Skeletal muscle tissue (tissue), 7 donors: ENCODE measurements around a stretch of chr10.

GRCh38 chr10:110420759-110421106 is 77.0 kb upstream of the DUSP5 start:
- PRO-cap, 3 experiments = no peak in any of the 3 experiments
- RAMPAGE, long total RNA = no peak

- PRO-cap, 3 experiments = no peak in any of the 3 experiments
- RAMPAGE, long total RNA = no peak
- RRBS, 2 experiments = no CpG with 5 or more reads among the region's 3 CpGs
Observed at GRCh38 chr10:110506635-110506945, 8.9 kb downstream of the DUSP5 start.

- PRO-cap, 3 experiments = no peak in any of the 3 experiments
- RAMPAGE, long total RNA = no peak
- RRBS, 2 experiments = no CpG with 5 or more reads among the region's 6 CpGs
Observed at GRCh38 chr10:110724750-110725309, 80.7 kb downstream of the RBM20 start.

GRCh38 chr10:110840835-110841202 is 30.9 kb upstream of the PDCD4 start:
- PRO-cap, 3 experiments = no peak in any of the 3 experiments
- RAMPAGE, long total RNA = no peak
- RRBS, 2 experiments = no CpG with 5 or more reads among the region's 1 CpG

DNA sequence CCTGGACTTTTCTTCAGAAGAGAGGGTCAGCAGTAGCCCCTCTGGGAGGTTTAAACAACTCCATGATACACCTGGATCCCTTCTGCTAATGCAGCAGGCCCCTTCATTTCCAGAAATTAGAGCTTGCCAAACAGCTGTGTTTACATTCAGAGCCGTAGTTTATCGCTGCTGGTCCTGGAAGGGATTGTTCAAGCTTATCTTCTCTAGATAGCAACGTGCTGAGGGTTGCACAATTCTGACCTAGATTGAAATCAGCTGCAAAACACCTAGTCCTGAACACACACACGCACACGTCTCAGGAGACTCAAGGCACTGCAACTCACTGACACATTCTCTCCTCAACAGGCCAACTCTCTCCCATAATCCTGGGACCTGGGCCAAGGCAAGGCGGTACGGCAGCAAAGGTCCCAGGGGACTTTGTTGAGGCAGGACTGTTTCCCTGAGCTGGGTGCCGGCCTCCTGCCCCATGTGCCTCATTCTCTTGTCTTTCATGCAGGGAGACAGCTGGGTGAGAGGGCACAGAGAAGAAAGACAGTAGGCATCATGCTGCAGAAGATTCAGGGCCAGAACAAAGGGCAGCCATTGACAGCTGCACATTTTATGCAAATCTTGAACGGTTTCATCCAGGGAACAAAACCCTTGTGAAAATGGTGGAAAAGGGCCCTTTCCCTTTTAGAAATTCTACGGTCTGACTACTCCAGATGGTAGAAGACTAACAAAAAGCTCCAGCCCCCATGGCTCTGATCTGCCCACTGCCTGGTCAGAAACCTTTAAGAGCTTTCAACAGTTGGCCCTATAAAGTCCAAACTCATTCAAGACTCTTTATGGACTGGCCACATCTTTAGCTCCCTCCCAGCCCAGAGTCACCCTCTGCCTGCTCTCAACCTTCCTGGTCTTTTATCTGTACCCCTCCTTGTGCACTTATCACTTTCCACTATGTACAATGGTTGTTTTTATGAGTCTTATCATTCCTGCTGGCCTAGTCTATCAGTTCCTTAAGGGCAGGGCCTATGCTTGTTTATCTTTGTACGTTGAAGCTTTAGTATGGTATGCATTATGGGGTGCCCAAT is 13.9 kb upstream of the PDCD4 start:
- PRO-cap, 3 experiments = no peak in any of the 3 experiments
- RAMPAGE, long total RNA = no peak
- RRBS, 2 experiments = no CpG with 5 or more reads among the region's 11 CpGs

GRCh38 chr10:110870555-110871326 is 987 bp upstream of the PDCD4 start:
- PRO-cap, 3 experiments = peak in 1 of 3 experiments; most common plus-strand start chr10:110870991 (in 1)
- RAMPAGE, long total RNA = no peak
- RRBS, 2 experiments = no CpG with 5 or more reads among the region's 15 CpGs

- PRO-cap, 3 experiments = no peak in any of the 3 experiments
- RAMPAGE, long total RNA = no peak
- RRBS, 2 experiments = 2 to 3% methylated on average over 25 of the region's 30 CpGs
Observed at GRCh38 chr10:110872501-110872733, 689 bp downstream of the PDCD4 start.

GRCh38 chr10:110897727-110898694 is 21.0 kb downstream of the BBIP1 start:
- PRO-cap, 3 experiments = no peak in any of the 3 experiments
- RAMPAGE, long total RNA = no peak
- RRBS, 2 experiments = no CpG with 5 or more reads among the region's 6 CpGs

DNA sequence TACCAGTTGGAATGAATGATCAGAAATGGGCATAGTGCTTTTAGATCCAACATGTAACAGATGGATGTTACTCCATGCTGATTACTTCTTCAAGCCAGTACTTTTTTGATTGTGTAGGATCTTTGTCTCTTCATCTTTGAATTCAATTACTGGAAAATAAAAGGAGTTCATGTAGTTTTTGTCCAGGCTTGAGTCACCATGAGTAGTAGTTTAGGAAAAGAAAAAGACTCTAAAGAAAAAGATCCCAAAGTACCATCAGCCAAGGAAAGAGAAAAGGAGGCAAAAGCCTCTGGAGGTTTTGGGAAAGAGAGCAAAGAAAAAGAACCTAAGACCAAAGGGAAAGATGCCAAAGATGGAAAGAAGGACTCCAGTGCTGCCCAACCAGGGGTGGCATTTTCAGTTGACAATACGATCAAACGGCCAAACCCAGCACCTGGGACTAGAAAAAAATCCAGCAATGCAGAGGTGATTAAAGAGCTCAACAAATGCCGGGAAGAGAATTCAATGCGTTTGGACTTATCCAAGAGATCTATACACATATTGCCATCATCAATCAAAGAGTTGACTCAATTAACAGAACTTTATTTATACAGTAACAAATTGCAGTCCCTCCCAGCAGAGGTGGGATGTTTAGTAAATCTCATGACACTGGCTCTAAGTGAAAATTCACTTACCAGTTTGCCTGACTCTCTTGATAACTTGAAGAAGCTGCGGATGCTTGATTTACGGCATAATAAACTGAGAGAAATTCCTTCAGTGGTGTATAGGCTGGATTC is 44.9 kb downstream of the SHOC2 start:
- PRO-cap, 3 experiments = no peak in any of the 3 experiments
- RAMPAGE, long total RNA = no peak
- RRBS, 2 experiments = no CpG with 5 or more reads among the region's 6 CpGs

DNA sequence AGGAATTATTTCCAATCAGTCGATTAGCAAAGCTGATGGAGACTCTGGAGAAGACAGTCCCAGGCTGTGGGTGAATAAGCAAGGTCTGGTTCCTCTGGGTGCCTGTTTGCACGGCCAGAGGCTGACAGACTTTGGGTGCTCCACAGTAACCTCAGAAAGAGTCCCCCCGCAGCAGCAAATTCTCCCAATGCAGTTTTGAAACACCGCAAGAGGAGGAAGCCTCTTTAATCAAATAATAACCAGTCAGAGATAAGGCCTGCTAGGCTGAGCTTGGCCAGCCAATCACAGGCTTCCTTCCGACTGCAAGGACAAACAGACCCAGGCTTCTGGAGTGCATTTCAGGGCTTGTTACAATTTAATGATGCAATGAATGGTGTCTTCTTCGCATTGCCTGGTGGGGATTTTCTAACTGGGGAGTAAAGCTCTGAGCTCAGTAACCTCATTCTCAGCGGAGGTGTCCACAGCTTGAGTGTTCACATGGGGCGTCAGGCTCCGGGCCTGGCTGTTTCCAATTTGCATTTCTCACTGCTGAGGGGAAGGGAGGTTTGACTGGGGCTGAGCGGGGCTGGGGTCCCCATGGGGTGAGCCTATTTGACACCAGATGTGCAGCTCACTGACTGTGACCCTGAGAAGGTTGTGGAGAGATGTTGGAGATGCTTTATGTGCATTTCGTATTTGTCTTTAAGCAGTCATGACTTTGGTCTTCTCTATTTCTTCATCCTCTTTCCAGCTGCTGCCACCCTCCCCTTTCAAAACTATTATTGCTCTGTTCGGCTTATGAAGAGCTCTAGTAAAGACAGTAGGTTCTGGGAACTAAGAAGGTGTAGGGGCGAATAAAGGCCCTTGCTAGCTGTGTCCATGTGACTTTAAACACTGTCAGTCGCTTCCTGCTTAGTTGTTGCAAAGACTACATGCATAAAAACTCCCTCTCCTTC is 31.9 kb upstream of the GPAM start:
- PRO-cap, 3 experiments = no peak in any of the 3 experiments
- RAMPAGE, long total RNA = start-site peak on the minus strand centred at position 187 of the sequence, 42 bp wide, 29 and 55 reads in 2 replicates
- RRBS, 2 experiments = no CpG with 5 or more reads among the region's 14 CpGs

- PRO-cap, 3 experiments = no peak in any of the 3 experiments
- RAMPAGE, long total RNA = no peak
- RRBS, 2 experiments = no CpG with 5 or more reads among the region's 7 CpGs
Observed at GRCh38 chr10:112296979-112297548, 13.9 kb downstream of the TECTB start.

GRCh38 chr10:112392927-112393140 is 18.9 kb downstream of the ACSL5 start:
- PRO-cap, 3 experiments = no peak in any of the 3 experiments
- RAMPAGE, long total RNA = no peak
- RRBS, 2 experiments = no CpG with 5 or more reads among the region's 1 CpG

GRCh38 chr10:112394416-112394998 is 20.6 kb downstream of the ACSL5 start:
- PRO-cap, 3 experiments = no peak in any of the 3 experiments
- RAMPAGE, long total RNA = no peak
- RRBS, 2 experiments = no CpG with 5 or more reads among the region's 8 CpGs

DNA sequence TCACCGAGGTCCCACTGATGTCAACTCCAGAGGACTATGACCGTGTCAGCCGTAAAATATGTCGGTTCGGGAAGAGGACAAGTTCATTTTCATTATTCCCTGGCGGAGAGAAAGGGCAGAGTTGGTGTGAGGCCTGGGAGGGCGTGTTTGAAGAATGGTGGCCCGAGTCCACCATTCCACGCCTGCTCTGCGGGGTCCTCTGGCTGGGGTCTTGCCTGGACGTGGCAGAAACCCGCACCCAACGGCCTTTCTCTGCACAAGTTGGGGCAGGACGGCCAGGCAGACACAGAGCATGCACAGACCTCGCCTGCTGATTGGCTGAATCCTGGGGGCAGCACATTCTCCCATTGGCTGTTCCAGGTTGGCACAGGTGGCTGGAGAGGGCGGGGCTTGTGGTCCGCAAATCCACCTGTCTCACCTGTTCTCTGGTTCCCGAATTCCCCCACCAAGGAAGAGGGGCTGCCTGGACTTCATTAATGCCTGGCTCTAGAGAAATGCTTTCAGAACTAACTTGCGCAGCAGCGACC is 105.0 kb upstream of the TCF7L2 start:
- PRO-cap, 3 experiments = no peak in any of the 3 experiments
- RAMPAGE, long total RNA = no peak
- RRBS, 2 experiments = no CpG with 5 or more reads among the region's 20 CpGs

GRCh38 chr10:113035731-113036147 is 85.7 kb downstream of the TCF7L2 start:
- PRO-cap, 3 experiments = no peak in any of the 3 experiments
- RAMPAGE, long total RNA = no peak
- RRBS, 2 experiments = no CpG with 5 or more reads among the region's 5 CpGs

- PRO-cap, 3 experiments = no peak in any of the 3 experiments
- RAMPAGE, long total RNA = no peak
- RRBS, 2 experiments = no CpG with 5 or more reads among the region's 10 CpGs
Observed at GRCh38 chr10:113053606-113054385, 103.7 kb downstream of the TCF7L2 start.

DNA sequence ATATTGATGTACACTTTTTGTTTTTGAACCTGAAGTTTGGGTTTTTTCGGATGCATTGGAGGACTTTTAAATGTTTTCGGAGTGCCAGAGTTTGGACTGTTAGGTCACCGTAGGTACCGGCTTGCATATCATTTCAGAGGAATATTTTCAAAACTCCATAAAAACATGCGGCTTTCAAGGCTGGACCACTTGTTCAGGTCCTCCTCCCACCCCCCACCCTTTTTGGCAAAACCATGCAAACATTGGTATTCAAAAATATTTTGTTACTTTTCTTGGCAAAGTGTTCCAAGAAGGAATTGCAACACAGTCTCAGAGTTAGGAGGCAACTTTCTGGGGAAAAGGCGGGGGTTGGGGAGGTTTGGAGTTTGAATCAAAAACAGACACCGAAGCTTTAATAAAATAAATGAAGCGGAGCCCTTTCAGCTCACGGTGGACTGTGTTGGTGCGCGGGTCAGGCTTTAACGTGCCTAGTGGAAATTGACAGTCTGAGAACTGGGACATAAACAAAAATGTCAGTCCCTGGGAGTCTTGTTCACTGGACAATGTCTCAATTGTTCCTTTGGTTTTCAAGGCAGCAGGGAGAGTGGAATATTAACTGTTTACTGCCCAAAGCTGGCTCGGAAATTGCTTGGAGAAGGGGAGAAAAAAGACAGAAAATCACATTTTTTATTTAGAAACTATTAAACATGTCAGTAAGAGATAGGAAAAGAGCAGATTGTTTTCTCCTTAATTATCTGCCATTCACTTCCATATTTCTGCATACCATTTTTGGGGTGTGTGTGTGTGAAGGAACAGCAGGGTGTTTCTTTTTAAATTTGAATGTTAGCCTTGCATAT is 109.3 kb downstream of the TCF7L2 start:
- PRO-cap, 3 experiments = peak in 1 of 3 experiments; most common plus-strand start position 402 of the sequence (in 1)
- RAMPAGE, long total RNA = no peak
- RRBS, 2 experiments = no CpG with 5 or more reads among the region's 13 CpGs

DNA sequence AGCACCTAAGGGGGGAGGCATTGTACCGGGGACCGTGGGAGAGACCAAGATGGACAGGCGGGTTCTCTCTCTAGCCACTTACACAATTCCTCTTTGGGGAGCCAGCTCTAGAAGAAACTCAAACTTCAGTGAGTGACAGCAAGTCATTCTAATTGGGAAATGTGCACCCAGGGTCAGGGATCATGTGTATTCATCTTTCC is 73.1 kb upstream of the HABP2 start:
- PRO-cap, 3 experiments = no peak in any of the 3 experiments
- RAMPAGE, long total RNA = no peak
- RRBS, 2 experiments = no CpG with 5 or more reads among the region's 3 CpGs

DNA sequence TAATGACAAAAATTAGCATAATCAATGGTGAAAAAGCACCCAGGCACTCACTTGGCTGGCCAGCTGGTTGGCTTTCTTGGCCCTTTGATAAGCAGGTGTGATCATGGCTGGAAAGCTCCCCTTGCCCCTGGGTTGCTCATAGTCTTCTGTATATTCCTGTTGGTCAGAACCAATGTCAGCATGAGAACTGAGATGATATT is 11.1 kb downstream of the NRAP start:
- PRO-cap, 3 experiments = no peak in any of the 3 experiments
- RAMPAGE, long total RNA = no peak

DNA sequence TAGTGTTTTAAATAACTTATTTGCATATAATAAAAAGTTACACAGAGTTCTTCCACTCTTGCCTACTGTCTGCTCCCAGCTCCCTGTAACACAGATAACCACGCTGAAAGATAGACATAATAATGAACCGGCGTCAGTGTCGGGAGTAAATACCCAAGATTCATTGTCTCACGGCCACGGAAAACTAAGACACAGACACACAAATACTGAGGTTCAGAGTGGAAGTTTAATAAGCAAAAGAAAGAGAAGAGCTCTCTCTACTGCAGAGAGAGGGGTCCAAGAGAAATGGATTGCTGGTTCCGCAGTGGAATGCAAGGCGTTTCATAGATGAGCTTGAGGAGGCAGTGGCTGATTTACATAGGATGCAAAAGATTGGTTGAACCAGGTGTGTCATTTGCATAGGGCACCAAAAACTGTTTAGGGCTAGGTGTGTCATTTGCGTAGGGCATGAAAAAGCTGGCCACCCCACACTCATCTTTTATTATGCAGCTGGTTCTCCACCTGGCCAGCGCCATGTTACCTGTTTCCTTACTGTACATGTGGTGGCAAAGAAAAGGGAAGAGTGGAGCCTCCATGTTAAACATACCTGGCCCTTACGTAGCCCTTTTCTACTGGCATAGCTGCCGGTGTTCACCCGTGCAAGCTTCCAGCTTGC is 32.9 kb downstream of the CASP7 start:
- PRO-cap, 3 experiments = no peak in any of the 3 experiments
- RAMPAGE, long total RNA = no peak
- RRBS, 2 experiments = no CpG with 5 or more reads among the region's 13 CpGs